SK-N-DZ (cell line): ENCODE results near the gene ESM1.

GRCh38 chr5:53730868-53731292, 170.4 kb downstream of the NDUFS4 start:
RAMPAGE:
- cytosol, long total RNA: no peak
- nucleus, long total RNA: no peak

RAMPAGE:
- cytosol, long total RNA: no peak
- nucleus, long total RNA: no peak
Observed at GRCh38 chr5:54002688-54003377, 307.5 kb downstream of the ARL15 start.

GRCh38 chr5:54049888-54050645, 260.3 kb downstream of the ARL15 start:
RAMPAGE:
- cytosol, long total RNA: no peak
- nucleus, long total RNA: no peak

DNA sequence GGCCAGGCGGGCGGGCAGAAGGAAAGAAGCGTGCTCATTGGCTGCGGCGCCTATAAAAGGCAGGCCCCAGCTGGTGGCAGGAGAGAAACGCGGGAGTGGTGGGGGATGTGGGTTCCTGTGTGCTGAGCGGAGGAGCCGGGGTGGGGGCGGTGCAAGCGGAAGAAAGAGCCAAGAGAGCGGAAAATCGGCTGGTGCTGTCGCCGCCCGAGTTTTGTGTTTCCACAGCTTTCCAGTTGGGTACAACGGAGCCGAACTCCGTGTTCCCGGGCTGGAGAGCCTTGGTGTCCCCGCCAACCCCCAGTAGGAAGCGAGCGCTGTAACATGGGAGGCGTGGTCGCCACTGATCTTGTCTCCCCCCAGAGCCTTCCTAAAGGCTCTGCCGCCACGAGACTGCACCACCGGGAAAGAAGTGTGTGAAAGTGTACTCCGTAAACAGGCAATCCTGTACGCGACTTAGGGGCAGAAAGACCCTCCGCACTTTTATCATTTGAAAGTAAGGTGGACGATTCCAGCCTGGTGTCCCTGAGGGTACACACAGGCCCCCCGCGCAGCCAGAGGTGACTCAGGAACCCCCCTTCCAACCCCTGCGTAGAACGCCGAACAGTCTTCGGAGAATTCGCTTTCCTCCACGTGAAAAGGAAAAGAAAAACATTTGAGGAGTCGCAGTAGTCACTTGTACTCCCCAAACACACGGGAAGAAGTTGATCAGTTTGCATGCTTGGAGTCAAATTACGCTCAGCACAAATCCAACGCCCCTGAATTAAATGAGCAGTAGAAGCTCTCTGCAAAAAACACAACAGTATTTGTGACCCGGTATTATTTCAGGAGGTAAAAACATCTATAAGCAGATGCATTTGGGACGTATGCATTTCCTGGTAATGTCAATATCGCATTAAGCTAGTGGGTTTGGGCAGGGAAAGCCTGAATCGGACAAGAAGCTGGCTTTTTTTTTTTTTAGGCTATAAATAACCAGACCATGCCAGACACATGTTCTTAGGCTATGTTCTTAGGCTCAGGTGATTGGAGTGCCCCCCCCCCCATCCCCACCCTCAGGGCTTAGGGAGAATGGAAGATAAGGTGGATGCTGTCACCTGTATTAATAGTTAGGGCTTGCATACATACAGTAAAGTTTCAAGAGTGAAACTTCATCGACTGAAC, 638 bp upstream of the ARL15 start:
RAMPAGE:
- cytosol, long total RNA: no peak
- nucleus, long total RNA: no peak

DNA sequence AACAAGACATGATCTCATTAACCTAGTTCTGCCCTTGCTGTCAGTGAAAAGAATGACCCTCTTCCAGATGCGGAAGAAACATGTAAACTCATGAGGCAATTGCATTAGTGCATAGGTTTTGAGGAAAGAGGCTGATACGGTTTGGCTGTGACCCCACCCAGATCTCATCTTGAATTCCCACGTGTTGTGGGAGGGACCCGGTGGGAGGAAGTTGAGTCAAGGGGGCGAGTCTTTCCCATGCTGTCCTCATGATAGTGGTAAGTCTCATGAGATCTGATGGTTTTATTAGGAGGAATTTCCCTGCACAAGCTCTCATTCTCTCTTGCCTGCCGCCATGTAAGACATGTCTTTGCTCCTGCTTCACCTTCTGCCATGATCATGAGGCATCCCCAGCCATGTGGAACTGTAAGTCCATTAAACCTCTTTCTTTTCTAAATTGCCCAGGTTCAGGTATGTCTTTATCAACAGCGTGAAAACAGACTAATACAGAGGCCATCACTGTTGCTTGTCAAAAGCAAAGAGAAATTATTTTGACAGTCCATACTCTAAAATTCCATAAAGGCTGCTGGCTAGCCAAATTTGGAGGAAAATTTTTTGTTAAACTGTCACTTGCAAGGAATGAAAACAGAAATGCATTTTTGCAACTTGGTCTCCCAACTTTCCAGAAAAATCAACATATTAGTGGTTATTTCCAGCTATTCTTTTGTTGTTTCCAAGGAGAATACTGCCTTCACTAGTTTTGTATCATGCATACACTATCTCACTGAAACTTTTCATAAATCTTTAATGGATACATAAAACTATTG, 3.2 kb upstream of the ARL15 start:
RAMPAGE:
- cytosol, long total RNA: no peak
- nucleus, long total RNA: no peak

RAMPAGE:
- cytosol, long total RNA: no peak
- nucleus, long total RNA: no peak
Observed at GRCh38 chr5:54446298-54446875, 9.1 kb upstream of the HSPB3 start.

DNA sequence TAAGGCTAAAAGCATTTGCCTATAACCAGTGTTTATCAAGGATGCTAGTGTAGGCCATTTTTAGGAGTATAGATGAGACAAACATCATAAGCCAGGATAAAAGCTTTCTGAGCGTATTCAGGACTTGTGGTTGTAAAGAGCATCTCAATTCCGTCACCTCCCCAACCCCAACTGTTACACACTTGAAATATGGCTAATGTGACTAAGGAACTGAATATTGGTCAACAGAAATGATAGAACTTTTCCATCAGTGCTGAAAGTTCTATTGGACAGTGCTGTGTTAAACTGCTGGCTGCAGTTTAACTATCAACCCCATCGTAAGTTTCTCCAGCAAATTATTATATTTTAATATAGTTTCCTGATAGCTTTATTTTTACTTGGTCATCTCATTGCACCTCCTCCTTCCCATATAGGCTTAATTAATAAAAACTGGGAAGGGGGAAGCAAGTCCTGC, 4.6 kb downstream of the SNX18 start:
RAMPAGE:
- cytosol, long total RNA: no peak
- nucleus, long total RNA: no peak

DNA sequence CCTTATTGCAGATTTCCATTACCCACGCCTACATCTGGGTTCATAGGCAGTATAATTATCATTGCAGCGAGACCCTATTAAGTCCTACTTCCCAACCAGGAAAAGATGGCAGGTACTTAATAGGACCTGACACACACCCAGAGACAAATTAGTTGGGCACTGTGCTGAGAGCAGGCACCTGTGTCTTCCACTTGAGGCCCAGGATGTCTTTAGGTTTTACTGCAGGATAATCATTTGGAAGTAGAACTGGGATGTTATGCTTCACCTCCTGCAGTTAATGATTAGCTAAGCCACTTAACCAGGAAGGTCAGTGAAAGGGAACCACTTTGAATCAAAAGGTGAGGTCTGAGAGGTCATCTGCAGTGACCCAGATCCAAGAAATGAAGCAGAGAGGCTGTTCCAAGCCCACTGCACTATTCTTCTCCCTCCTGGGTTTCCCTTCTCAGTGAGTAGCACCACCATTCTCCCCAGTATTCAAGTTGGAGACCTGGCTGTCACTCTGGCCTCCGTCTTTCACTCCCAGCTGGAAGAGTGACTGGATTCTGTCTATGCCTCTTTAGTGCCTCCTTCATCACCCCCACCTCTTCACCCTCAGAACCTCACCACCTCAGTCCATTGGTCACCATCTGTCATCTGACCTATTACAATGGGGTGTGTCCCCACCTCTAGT, 110.5 kb downstream of the SNX18 start:
RAMPAGE:
- cytosol, long total RNA: no peak
- nucleus, long total RNA: no peak

DNA sequence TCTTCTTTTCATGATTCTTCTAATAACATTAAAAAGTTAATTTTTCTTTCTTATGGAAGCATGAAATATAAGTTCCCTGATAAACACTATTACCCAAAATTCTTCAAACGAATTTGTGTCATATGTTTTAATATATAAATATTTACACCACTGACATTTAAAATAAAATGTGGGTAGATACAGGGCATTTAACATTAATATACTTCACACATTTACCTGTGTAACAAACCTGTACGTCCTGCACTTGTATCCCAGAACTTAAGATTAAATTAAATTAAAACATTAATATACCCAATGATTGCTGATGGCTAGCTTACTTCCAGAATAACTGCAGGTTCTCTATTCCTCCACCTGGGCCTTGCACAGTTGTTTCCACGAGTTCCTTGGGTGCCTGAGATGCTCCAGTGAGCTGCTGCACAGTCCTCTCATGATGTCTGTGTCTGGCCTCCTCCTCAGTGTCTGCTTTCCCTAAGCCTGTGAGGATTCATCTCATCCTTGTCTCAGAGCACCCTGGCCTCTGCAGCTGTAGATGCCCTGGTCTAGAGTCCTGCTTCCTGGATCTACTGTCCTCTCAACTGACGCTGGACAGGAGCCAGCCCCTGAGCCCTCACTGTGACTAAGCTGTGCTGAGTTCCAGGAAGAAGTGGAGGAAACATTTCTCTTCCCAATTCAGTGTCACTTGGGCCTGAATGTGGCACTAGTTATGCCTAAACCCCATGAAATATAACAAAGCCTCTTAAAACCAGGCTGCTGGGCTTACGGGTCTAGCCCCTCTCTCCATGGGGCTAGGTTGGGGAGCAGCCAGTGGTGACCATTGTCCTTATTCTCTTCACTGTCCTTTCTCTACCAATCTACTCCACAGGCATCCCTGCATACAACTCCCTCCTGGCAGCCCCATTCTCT, 220.4 kb downstream of the SNX18 start:
RAMPAGE:
- cytosol, long total RNA: no peak
- nucleus, long total RNA: no peak

RAMPAGE:
- cytosol, long total RNA: no peak
- nucleus, long total RNA: no peak
Observed at GRCh38 chr5:54753027-54753483, 232.3 kb downstream of the ESM1 start.

DNA sequence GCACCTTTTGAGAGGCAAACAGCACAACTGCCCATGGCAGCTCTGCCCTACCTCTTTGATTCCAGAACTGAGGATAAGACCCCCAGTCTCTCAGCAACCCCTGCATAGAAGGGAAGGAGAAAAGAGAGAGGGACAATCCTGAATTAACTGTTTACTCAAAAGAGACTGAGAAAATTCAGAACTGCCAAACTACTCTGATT, 231.9 kb downstream of the ESM1 start:
RAMPAGE:
- cytosol, long total RNA: no peak
- nucleus, long total RNA: no peak

DNA sequence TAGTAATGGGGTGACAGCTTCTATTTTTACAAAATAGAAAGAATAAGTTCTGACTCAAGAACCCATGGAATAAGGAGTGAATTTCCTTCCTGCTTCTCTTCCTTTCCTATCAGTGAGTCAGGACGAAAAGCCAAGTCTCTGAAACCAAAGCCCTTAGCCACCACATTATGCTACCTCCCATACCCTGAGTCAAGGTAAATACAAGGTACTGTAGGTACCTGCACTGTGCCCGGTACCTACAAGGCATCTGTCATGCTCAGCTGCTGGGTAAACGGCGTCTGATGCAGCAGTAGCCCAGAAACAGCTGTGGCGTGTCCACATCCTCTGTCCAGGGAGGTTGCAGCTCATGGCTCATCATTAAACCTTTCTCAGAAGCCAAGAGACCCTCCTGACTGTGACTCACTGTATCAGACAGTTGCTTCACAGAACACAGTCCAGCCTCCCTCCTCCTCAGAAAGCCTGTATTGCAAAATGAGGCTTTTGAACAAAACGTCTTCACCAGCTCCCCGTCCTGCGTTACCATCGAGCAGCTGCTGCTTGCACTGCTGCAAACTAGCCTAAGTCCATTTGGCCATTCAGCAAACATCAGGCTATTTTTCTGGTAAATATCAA, 84.1 kb downstream of the ESM1 start:
RAMPAGE:
- cytosol, long total RNA: no peak
- nucleus, long total RNA: no peak

DNA sequence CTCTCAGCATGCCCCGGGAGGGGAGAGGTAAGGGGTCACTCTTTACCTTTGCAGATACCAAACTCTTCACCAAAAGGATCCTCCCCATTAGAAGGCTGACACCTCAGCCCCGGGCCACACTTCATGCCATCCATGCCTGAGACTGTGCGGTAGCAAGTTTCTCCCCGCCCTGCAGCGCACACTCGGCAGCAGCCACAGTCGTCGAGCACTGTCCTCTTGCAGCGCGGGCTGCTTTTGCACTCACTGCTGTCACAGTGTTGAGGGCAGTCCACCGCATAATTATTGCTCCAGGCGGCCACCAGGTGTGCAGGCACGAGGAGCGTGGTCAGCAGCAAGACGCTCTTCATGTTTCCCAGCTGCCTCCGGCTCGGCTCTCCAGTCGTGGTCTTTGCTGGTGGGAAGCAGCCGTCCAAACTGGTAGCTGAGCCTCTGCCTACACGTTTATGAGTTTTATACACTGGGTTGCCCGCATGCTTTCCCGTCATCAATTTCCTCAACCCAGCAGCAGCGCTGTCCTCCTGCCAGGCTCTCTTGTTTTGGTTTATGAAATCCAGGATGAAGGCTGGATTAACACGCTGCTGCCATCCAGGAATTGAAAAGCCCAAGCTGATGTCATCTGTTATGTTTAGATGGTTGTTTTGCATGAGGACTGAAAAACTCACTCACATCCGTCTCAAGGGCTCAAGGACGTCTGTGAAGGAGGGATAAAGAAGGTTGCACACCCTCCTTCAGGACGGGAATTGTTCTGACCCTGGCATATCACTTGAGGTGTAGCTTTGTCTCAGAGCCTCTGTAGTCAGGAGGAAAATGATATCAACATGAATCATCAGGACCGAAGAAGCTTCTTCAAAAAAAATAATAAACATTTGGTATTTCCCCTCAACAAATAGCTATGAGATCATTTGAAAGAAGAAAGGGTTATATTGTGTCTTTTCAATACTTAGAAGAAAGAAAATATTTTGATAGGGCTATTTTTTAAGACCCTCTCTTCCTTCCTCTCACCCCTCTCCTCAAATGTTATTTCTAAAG, at the start of gene ESM1:
Gene ESM1, minus strand, starts transcription at position 423 of the 1,029 bp plus-strand sequence.
RAMPAGE:
- cytosol, long total RNA: no peak
- nucleus, long total RNA: no peak

GRCh38 chr5:55308209-55308965, 598 bp downstream of the MTREX start:
RAMPAGE:
- cytosol, long total RNA: no peak
- nucleus, long total RNA: no peak

DNA sequence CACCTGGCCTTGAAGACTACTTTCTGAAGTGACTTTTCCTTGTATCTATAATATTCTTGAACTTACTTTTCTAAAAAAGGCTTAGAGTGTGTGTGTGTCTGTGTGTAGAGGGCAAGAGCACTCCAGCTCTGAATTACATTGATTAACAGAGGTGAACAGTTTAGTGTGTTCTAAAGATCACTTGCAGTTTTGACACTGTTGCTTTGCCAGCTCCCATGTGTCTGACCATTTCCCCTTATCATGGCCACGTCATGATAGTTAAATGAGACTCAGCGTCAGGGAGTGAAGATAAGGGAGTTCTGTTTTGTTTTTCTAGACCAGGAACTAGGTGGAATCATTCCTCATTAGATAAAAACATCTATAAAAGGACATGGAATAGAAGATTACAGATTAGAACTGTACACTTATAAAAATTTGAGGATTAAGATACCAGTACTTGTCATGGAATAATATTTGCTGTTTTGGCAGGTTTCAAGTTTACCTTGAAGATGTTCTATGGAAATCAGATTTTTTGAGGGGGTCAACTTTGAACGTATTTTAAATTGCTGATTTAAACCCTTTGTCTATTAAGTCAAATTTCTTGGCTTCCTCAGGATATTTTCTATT, 82.7 kb downstream of the MTREX start:
RAMPAGE:
- cytosol, long total RNA: no peak
- nucleus, long total RNA: no peak

DNA sequence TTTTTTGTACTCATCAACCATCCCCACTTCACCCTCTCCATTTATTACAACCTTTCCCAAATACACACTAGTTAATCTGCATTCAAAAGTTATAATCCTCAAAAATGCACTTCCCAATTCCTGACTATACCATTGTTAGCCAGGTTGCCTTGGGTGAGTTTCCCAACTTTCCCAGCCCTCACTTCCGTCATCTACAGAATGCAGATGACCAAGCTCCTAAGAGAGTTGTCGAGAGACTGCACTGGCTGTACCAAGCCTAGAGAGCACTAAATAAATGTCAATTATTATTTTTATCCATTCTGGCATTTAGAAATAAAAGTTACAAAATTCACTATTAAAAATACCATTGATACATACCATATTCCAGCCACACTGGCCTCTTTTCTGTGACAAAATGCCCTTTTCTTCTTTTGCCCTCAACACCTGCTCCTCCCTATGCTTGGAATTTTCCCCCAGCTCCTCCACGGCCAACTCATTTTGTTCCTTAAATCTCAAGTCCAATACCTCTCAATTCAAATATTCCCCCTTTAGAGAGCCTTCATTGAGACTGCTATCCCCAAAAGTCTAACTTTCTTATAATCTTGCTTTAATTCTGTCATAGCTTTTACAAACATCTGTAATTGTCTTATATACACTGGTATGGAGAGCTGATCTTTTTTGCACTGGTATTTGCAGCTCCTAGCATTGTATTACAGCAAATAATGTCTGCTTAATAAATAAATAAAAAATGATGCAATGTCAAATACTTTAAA, 11.2 kb downstream of the PLPP1 start:
RAMPAGE:
- cytosol, long total RNA: no peak
- nucleus, long total RNA: no peak

RAMPAGE:
- cytosol, long total RNA: no peak
- nucleus, long total RNA: no peak
Observed at GRCh38 chr5:55594928-55595127, 60.1 kb upstream of the PLPP1 start.

GRCh38 chr5:55597154-55598351, 62.8 kb upstream of the PLPP1 start:
RAMPAGE:
- cytosol, long total RNA: no peak
- nucleus, long total RNA: no peak

RAMPAGE:
- cytosol, long total RNA: no peak
- nucleus, long total RNA: no peak
Observed at GRCh38 chr5:55868680-55869158, 17.6 kb downstream of the IL31RA start.

DNA sequence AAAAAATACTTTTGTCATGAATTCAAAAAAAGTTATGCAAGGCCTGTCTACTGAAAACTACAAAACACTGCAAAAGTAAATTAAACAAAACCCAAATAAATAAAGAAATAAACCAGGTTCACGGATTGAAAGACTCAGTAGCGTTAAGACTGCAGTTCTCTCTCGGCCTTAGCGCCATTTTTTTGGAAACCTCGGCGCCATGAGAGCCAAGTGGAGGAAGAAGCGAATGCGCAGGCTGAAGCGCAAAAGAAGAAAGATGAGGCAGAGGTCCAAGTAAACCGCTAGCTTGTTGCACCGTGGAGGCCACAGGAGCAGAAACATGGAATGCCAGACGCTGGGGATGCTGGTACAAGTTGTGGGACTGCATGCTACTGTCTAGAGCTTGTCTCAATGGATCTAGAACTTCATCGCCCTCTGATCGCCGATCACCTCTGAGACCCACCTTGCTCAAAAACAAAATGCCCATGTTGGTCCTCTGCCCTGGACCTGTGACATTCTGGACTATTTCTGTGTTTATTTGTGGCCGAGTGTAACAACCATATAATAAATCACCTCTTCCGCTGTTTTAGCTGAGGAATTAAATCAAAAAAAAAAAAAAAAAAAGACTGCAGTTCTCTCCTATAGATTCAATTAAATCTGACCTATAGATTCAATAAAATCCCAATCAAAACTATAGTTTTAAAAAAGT, 50.2 kb downstream of the IL6ST start:
RAMPAGE:
- cytosol, long total RNA: no peak
- nucleus, long total RNA: no peak